ENCODE measurements around a stretch of chr2.

GRCh38 chr2:176127989-176128678 lies 1.4 kb upstream of the HOXD8 start:
- PRO-cap: no peak
- RAMPAGE, long total RNA: no peak

DNA sequence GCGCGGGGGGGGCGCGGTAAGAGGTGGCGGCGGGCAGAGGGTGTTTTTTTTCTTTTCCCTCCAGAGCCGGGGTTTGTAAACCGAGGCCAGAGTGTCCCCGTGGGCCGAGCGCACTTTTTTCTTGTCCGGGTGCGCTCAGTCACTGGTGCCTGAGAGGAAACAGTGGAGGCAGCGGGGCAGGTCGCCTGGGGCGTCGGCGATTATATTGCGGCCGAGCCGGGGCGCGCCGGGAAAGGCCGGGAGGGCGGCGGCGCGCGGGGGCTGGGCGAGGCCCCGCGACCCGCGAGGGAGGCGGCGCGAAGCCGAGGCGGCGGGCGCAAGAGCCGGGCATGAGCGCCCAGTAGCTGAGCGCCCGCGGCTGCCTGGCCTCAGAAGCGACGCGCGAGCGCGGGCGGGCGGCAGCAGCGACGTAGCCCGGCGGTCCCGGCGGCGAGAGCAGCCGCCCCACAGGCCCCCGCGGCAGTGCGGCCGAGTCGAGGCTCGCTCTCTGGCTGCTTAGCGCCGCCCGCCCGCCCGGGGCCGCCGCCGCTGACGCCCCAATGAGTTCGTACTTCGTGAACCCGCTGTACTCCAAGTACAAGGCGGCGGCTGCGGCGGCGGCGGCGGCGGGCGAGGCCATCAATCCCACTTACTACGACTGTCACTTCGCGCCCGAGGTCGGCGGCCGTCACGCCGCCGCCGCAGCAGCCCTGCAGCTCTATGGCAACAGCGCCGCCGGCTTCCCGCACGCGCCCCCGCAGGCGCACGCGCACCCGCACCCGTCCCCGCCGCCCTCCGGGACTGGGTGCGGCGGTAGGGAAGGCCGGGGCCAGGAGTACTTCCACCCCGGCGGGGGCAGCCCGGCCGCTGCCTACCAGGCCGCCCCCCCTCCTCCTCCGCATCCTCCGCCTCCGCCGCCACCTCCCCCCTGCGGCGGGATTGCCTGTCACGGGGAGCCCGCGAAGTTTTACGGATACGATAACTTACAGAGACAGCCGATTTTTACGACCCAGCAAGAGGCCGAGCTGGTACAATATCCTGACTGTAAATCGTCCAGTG lies 642 bp downstream of the HOXD8 start:
- PRO-cap: no peak
- RAMPAGE, long total RNA: no peak

- PRO-cap: no peak
- RAMPAGE, long total RNA: no peak
Observed at GRCh38 chr2:176134851-176135565, 5.5 kb downstream of the HOXD8 start.

GRCh38 chr2:176158647-176159309 lies 1.7 kb downstream of the HOXD3 start:
- PRO-cap: no peak
- RAMPAGE, long total RNA: no peak

GRCh38 chr2:176637243-176638619 lies 368.5 kb downstream of the MTX2 start:
- PRO-cap: no peak
- RAMPAGE, long total RNA: no peak

DNA sequence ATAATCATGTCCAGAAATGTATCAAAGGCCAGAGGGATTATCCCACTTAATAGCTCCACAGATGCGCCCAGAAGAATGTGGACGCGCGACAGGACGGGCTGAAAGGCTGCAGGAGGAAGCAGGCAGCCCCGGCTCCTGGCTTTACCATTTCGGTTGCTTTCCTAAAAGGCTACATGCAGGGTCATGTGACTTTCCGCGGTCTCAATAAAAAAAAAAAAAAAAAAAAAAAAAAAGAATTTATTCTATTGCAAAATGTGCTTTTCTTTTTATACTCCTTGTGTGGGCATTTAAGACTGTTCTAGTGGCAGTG lies 369.5 kb downstream of the MTX2 start:
- PRO-cap: no peak
- RAMPAGE, long total RNA: no peak

DNA sequence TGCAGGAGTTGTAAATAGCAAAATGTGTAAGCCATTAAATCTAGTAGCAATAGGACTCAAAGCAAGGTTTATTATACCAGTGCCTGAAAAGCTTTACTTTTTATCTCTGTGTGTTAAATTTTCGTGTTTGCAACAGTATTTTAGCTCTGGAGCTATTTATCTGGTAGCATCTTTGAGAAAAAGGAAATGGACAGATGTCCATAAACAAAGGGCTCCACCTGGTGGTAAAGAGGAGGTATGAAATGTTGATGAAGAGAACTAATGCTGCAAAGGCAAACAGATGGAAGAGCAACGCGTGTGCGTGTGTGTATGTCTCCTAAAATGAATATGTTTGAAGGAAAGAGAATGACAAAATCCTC lies 383.0 kb downstream of the MTX2 start:
- PRO-cap: no peak
- RAMPAGE, long total RNA: no peak

- PRO-cap: no peak
- RAMPAGE, long total RNA: no peak
Observed at GRCh38 chr2:177218846-177219664, 6.5 kb downstream of the HNRNPA3 start.

DNA sequence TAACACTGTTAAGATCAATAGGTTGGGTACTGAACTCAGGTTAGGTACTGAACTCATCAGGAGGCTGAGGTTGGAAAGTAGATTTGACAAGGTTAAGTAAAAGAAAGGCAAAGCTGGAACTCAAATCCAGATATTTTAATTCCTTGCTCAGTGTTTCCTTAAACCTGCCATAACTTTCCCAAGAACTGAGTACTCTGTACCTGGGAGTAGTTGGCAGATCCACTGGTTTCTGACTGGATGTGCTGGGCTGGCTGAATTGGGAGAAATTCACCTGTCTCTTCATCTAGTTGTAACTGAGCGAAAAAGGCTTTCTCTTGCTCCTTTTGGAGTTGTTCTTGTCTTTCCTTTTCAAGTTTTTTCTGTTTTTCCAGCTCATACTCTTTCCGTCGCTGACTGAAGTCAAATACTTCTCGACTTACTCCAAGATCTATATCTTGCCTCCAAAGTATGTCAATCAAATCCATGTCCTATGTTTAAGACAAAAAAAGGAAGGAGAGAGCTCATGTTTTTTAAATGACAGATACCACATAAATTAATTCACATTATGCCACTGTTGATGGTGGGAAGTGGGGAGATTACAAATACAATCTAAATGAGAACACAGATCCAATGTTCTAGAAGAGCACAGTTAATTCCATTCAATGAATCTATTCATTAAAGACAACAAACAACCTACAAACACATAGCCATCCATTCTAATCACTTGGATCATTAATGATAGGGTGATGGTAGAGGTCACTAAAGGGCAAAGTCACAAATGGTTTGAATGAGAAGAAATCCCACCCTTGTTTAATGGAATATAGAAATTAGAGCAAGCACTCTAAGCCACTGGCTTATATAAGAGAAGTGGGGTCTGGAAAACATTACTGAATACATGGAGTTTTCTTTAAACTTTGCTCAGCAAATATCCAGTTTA lies 21.5 kb downstream of the HNRNPA3 start:
- PRO-cap: no peak
- RAMPAGE, long total RNA: no peak

GRCh38 chr2:177241467-177242085 lies 23.0 kb downstream of the NFE2L2 start:
- PRO-cap: no peak
- RAMPAGE, long total RNA: no peak

DNA sequence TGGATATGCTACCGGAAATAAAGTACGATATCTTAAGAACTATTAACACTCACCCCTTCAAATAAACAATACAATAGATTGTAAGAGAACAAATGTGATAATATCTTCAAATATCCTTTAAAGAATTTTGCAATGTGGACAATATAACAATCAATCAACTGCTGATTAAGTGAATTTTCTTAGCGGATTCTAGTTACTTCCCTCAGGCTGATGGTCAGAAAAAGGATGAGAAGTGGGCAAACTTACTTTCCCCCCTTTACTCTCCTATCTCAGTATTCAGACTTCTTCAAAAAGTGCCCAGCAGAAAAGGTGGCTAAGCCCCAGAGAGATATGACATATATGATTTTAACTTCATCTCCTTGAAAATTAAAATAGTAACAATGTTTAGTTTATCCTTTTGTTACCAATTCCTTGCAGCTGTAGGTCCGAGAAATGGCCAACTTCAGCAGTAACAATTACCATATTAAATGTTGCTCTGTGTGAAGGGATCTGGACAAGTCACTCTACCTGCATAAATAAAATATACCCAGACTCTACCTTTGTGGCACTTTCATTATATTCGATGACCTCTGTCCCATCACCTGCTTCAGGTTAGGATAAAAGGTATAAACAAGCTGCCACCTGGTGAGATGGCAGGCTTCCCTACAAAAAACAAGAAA lies 10.6 kb downstream of the NFE2L2 start:
- PRO-cap: no peak
- RAMPAGE, long total RNA: no peak

- PRO-cap: bidirectional peak, plus-strand start at chr2:177263733, minus-strand start at chr2:177263537; bidirectional peak, plus-strand start at chr2:177263991, minus-strand start at chr2:177263839; bidirectional peak, plus-strand start at chr2:177264096, minus-strand start at chr2:177264077
- RAMPAGE, long total RNA: no peak
Observed at GRCh38 chr2:177263197-177264261, 998 bp downstream of the NFE2L2 start.

- PRO-cap: no peak
- RAMPAGE, long total RNA: no peak
Observed at GRCh38 chr2:177393342-177393809, 803 bp downstream of the AGPS start.

DNA sequence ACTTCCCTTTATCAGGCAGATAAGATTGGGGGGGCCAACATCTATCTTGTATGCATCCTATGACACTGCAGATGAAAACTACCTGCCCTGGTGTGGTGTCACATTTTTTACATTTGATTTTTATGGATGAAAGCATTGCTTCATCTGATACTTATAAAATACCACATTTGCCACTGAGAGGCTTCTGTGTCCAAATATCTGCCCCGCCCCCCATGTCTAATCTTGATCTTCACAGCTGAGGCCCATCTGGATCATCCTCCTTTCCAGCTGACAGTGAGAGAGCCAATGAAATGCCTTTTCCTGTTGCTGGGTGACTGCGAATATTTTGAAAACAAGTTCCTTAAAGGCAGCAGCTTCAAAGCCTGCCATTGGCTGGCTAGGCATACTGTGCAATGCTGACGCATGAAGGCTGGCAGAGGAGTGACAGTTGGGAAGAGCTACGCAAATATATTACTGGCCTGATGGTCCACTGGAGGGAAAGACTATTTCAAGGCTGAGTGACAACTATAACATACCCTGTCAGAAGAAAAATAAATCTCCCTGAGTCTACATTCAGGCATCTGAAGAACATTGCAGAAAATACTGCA lies 135.3 kb upstream of the TTC30A start:
- PRO-cap: no peak
- RAMPAGE, long total RNA: no peak

DNA sequence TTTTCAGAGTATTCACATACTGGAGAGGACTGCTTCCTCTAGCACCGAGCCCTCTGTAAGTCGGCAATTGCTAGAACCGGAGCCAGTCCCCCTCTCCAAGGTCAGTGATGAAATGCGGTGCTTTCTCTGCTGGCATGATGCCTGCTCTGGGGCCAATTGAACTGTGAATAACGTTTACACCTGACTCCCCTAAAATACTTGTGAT lies 126.9 kb downstream of the PRKRA start:
- PRO-cap: no peak
- RAMPAGE, long total RNA: no peak

GRCh38 chr2:178450058-178450836 lies 728 bp downstream of the PRKRA start:
- PRO-cap: bidirectional peak, plus-strand start at chr2:178450589, minus-strand start at chr2:178450593; bidirectional peak, plus-strand start at chr2:178450878, minus-strand start at chr2:178450774
- RAMPAGE, long total RNA: no peak

- PRO-cap: no peak
- RAMPAGE, long total RNA: no peak
Observed at GRCh38 chr2:178618209-178618586, 137.9 kb downstream of the PLEKHA3 start.

GRCh38 chr2:178677566-178678082 lies 129.6 kb downstream of the TTN start:
- PRO-cap: no peak
- RAMPAGE, long total RNA: no peak

DNA sequence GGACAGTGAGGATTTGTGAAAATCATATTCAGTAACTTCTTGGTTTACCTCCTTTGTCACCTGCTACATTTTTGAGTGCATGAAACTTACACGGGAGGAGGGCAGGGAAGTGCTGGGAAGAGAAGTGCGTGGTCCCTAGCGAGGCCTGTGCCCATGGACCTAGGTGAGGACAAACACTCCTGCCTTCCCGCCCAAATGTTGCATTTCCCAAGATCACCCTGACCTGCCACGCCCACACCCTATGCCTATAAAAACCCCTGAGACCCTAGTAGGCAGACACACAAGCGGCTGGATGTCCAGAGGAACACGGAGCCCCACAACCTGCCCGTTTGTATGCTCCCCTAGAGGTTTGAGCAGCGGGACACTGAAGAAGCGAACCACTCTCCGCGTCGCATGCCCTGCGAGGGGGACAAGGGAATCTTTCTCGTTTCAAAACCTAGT lies 8.2 kb downstream of the TTN start:
- PRO-cap: no peak
- RAMPAGE, long total RNA: no peak

GRCh38 chr2:179580243-179580955 lies 281.0 kb downstream of the ZNF385B start:
- PRO-cap: no peak
- RAMPAGE, long total RNA: no peak